Glomerular endothelial cell (primary cell): ENCODE measurements around the genes MS4A1, PGA4 and VWCE.

DNA sequence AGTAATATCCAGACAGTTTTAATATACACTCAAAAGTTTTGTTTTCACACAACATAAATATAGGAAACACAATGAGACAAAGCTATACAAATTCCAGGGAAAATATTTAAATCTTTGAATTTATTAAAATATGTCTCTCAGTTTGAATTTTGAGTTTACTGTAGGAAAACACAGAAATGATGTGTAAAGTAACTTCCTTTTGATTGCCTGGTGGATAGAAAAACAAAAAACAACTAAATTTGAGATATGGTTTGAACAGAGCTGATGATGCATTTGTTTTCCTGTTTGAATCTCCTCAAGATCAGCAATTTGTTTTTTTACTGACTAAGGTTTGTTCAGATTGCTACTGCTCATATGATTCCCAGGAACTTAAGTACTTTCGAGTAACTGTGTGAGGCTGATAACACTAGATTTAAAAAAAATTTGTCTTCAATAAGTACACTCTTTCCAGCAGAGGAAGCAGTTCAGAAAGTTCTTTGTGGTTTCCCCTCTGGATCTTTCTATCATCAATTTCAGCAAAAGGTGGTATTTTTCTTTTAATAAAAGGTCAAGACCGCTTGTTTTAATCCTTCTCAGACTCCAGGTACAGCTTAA, 12.5 kb upstream of the MS4A6E start:
- RAMPAGE, long total RNA: no peak

- RAMPAGE, long total RNA: no peak
Observed at GRCh38 chr11:60363908-60364494, 14.3 kb upstream of the MS4A7 start.

- RAMPAGE, long total RNA: no peak
Observed at GRCh38 chr11:60381571-60382572, 3.5 kb downstream of the MS4A7 start.

GRCh38 chr11:60455206-60456032, at the start of gene MS4A1:
TSS of gene MS4A1 (plus strand) at chr11:60455847.
- RAMPAGE, long total RNA: no peak

DNA sequence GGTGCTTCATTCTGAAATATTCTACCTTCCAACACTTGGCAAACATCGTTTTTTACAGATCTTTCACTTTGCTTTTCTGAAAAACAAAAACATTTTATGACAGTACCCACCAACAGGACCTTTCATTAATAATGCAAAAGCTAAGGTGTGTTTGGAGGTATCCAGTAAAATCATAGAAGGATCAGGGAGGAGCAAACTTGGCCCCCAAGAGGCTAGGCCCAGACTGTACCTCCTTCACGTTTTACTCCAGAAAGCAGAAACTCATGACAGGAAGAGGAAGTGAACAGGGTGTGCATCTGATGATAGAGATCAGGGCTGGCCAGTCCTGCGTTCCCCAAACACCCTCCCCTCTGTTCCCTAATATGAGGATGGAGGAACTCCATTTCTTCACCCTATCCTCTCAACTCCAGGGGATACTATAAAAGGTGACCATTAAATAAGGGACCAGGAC, 10.3 kb upstream of the MS4A12 start:
- RAMPAGE, long total RNA: no peak

GRCh38 chr11:60501966-60502633, 9.5 kb downstream of the MS4A12 start:
- RAMPAGE, long total RNA: no peak

DNA sequence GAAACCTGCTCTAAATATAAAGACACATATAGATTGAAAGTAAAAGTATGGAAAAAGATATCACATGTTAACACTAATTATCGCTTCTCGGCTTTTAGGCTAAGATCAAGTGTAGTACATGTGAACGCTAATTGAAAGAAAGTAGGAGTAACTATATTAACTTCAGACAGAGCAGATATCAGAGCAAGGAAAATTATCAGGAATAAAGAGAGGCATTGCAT, 79.0 kb downstream of the MS4A13 start:
- RAMPAGE, long total RNA: no peak

DNA sequence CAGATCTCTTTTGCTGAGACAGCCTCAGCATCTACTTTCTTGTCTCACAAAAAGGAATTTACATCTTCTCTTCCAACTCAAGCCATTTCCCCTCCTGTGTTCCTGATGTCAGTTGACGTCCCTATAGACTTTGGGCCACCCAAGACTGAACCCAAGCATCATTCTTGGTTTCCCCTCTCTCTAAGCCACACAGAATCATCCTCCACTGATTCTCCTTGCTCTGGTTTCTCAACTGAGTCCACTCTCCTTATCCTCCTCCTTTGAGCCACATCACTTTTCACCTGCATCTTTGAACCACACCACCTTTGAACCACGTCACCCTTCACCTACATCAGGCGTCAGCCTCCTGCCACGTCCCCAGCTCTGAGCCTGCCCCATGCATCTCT, 4.0 kb upstream of the MS4A10 start:
- RAMPAGE, long total RNA: no peak

DNA sequence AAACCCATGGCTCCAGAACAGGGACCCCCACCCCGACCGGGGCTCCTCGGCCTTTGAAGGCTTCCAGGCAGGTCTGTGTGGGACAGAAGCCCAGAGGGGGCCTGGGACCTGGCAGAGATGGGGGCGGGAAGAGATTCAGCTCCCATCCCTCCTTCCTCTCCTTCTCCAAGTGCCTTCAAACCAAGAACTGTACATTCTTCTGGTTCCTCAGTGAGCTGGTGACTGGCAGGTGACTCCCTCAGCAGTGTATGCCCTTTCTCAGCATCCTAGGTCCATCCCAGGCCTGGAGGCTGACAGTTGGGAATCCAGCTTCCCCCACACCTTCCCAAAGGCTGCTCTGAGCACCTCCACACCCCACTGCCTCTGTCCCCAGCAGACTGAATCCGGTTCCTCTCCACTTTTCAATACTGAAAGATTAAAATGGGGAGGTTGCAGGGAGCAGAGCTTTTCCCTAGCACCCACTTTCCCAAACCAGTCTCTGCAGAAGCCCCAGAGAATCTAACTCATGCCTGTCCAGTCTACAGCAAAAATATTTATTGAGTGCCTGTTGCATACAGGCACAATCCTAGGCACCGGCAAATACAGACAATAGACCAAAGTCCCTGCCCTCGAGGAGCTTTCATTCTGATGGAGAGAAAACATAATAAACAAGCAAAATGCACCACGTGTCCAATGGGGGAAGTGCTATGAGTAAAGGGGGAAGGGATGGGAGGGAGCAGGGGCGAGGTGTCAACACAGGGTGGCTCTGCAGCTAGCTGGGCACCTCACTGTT, 5.1 kb downstream of the PTGDR2 start:
- RAMPAGE, long total RNA: no peak

GRCh38 chr11:60942971-60943548, 8.9 kb downstream of the SLC15A3 start:
- RAMPAGE, long total RNA: no peak

GRCh38 chr11:60943948-60944522, 7.9 kb downstream of the SLC15A3 start:
- RAMPAGE, long total RNA: no peak

- RAMPAGE, long total RNA: no peak
Observed at GRCh38 chr11:61075754-61076243, 26.5 kb upstream of the CD5 start.

DNA sequence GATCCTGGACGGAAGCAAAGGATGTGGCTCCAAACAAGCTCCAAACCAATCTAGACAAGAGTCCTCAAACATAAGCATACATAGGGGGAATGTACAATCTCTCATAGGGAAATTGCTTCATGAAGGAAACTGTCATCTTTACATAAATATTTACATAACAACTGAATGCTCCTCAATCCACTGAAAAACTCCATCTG, 11.7 kb downstream of the VPS37C start:
- RAMPAGE, long total RNA: no peak

GRCh38 chr11:61164087-61164827, 3.0 kb upstream of the VPS37C start:
- RAMPAGE, long total RNA: no peak

DNA sequence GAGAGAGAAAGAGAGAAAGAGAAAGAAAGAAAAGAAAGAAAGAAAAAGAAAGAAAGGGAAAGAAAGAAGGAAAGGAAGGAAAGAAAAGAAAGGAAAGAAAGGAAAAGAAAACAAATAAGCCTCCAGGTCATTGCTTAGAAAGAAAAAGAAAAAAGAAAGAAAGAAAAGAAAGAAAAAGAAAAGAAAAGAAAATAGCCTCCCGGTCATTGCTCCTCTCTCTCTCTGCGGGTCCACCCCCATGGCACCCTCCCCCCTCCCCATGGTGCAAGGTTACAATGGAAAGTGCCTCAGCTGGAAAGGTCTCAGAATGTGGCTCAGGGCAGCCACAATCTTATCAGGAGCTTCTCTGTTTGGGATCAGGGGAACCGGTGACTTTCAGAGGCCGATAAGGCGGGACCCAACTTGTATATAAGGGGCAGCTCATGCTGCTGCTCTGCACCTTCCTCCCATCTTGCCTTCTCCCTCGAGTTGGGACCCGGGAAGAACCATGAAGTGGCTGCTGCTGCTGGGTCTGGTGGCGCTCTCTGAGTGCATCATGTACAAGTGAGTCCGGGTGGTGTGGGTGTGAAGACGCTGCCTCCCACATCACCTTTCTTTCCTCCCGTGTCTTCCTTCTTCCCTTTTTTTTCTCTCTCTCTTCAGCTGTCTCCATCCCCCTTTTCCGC, at the start of gene PGA4:
PGA4 (plus strand) TSS at position 434 of the 665 bp plus-strand sequence.
- RAMPAGE, long total RNA: no peak

DNA sequence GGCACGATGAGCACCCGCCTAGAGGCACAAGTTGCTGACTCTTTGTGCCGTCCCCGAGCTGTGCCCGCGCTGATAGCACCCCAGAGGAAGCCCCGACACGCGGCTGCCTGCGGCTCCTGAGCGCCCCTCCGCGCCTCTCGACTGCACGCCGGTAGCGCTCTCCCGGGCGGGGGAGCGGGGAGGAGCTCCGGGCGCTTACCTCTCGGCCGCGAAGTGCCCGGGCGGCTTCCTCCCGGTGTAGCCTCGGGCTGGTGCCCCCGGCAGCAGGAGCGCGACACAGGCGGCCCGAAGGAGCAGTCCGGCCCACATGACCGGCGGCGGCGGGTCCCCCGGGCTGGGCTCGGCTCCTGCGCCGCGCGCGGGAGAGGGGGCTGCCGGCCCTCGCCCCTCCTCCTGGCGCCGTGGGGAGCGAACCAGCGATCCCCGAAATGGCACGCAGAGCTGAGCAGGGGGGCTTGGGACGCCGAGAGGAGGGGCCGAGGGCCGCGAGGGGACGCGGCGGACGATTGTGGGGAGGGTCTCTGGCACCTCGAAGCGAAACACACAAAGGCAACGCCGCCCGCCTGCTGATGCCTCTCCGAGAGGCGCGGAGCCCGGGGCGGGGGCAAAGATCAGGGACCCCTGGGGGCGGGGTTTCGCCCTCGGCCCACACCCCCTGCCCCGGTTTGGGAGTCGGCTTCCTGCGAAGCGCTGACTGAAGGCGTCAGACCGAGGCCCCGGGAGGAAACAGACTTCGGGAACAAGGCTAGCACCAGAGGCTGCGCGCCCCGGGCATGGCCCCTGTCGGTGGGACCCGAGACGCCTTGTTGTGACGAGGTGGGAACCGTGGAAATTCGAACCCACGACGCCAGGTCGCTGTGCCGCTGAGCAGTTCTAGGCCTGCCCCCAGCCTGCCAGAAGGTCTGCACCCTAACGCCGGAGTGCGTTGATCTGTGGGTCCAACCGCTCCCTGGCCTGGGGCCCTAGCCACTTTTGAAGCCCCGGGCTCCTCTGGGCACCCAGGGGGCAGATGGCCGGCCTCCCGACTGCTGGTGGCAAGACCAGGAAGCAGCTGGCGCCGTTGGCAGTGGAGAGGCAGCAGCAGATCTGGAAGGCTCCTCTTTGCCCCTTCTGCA, at the start of gene VWCE:
VWCE (minus strand) TSS at position 588 of the 1,115 bp plus-strand sequence.
- RAMPAGE, long total RNA: no peak

- RAMPAGE, long total RNA: no peak
Observed at GRCh38 chr11:61331403-61331875, 1.5 kb downstream of the DDB1 start.

- RAMPAGE, long total RNA: no peak
Observed at GRCh38 chr11:61334310-61334879, 1.4 kb downstream of the TKFC start.

DNA sequence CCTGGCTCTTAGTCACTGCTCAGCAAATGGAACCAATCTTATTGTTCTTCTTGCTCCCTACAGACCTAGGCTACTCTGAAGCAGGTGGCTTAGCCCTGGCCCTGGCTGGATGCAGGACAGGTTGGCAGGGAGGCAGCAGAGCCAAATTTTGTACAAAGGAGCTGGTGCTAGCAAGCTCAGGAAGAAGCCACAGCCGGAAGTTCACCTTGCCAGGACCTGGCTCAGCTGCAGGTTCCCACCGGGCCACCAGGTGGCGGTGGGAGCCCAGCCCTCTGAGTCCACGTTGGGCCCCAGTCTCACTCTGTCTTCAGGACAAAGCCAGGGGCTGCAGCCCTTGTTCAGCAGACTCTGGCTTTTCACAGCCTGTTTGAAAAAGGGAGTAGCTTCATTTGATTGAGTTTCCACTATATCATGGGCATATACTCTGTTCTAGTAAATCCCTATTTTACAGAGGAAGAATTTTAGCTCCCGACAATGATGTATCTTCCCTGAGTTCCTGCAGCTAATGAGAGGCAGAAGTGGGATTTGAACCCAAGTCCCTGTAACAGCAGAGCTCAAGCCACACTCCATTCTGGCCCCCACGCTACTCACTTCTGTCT, 3.2 kb downstream of the TKFC start:
- RAMPAGE, long total RNA: no peak

- RAMPAGE, long total RNA: no peak
Observed at GRCh38 chr11:61344950-61345812, 12.2 kb downstream of the TKFC start.